GM23248 (cell line): ENCODE data around the gene AK4.

DNA sequence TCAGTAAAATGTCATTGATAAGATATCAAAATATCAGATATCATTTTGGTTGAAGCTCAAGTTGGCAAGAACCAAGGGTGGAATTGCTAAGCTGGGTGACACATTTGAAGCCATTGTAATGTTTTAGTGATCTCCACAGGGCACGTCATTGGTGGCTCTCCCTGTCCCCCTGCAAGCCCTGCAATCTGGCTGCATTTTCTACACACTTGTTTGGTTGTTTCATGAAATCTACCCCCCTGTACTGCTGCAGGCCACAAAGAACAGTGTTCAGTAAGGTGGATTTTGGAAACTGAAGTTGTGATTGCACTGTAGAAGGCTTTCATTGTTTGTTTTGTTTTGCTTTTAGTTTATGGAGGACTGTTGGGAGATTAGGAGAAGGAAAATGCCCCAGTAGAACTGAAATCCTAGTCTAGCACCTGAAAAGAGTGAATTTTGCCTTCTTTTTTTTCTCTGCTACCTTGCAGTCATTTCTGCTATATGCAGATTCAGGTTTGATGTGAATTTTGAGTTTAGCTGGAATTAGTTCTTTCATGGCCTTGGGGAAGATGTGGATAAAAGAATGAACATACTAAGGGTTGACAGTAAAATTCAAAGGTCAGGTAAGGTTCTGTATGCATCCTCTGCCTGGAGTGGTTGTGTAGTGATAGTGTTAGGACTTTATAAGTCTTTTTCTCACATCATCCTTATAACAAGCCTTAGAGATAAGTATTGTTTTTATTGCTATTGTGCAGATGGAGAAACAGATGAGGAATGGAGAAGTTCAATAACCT, 46.5 kb downstream of the ROR1 start:
- RAMPAGE, long total RNA = no peak

- RAMPAGE, long total RNA = no peak
Observed at GRCh38 chr1:63922729-63923306, 149.0 kb downstream of the ROR1 start.

GRCh38 chr1:63928028-63928686, 154.3 kb downstream of the ROR1 start:
- RAMPAGE, long total RNA = no peak

DNA sequence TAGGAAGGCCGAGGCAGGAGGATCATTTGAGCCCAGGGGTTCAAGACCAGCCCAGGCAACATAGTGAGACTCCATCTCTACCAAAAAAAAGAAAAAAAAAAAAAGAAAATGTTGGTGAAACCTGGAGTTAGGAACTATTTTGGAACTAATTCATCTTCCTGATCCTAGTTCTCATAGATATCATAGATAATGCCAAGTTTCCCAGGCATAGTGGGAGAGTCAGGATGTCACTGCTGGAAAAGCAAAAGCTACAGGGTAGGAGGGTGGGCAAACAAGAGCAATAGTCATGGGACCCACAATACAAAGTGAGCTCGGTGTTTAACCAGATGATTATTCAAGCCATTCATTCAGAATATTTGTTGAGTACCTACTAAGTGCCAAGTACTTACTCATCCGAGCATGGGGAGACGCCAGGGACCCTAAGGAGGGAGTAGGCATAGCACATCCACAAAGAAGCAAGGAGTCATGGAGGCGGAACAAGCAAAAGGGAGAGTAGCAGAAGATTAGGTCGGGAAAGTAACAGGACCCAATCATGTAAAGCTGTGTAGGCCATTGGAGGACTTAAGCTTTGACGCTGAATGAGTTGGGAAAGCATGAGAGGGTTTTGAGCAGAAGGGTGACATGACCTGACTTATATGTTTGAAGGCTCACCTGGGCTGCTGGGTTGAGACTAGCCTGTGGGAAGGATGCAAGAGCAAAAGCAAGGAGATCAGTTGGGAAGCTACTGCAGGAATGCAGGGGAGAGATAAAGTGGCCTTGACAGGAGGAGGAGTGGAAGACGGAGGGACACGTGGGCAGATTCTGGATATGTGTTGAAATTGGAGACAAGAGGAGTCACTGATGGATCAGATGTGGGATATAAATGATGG, 59.9 kb upstream of the UBE2U start:
- RAMPAGE, long total RNA = no peak

- RAMPAGE, long total RNA = no peak
Observed at GRCh38 chr1:64845273-64846076, 100.6 kb downstream of the RAVER2 start.

GRCh38 chr1:64846532-64847126, 101.8 kb downstream of the RAVER2 start:
- RAMPAGE, long total RNA = no peak

- RAMPAGE, long total RNA = no peak
Observed at GRCh38 chr1:64915775-64916516, 50.4 kb downstream of the JAK1 start.

DNA sequence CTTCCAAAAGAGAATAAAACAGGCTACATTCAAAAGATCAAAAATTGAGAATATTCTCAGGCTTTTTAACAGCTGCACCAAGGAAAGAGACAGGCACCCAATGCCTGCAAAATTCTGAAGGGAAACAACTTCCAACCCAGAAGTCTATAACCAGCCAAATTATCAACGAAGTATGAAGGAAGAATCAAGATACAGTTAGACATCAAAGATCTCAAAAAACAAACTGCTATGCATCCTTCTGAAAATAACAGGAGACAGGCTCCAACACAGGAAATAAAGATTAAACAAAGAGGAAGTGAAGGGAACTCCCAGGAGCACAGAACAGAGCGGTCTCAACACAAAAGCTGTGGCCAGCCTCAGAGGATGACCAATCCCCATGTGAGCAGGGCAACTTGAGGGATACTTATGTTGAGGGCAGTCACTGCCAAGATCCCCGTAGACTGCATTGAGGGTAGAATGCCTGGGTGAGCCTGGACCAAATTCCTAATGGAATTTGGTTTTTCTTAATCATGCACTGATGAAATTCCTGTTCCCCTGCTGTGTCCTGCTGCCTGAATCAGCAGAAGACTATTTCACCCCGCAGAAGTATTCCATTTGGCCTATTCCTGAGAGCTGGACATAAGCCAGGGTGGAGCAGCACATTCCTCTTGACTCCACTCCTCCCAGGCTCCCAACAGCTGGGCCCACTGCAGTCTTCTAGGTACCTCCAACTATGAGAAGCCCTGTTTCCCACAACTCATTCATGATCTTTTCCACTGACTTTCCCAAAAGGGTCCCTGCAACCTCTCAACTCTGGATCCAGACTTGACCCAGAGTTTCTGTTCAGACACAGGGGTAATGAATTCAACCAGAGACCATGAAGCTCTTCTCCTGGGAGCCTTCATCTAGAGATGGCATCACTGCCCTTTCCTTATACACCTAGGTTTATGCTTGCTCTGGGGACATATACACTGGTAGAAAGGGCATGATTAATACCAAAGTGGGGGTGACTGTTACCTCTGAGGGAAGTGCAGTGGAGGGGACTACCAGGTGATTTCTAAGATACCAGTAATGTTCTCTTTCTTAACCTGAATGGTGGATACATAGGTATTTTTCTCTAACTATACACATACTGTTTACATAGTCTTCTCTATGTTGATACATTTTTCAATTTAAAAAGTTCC, 48.8 kb downstream of the JAK1 start:
- RAMPAGE, long total RNA = no peak

DNA sequence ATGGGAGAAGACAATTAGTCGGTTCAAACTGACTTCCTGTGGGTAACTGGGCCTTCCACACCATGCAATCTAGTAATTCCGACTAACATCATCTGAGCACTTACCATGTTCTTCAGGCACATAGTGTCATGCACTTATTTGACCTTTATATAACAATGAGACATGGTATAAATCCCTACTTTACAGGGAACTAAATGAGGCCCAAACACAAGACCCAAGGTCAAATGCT, 40.8 kb downstream of the JAK1 start:
- RAMPAGE, long total RNA = no peak

DNA sequence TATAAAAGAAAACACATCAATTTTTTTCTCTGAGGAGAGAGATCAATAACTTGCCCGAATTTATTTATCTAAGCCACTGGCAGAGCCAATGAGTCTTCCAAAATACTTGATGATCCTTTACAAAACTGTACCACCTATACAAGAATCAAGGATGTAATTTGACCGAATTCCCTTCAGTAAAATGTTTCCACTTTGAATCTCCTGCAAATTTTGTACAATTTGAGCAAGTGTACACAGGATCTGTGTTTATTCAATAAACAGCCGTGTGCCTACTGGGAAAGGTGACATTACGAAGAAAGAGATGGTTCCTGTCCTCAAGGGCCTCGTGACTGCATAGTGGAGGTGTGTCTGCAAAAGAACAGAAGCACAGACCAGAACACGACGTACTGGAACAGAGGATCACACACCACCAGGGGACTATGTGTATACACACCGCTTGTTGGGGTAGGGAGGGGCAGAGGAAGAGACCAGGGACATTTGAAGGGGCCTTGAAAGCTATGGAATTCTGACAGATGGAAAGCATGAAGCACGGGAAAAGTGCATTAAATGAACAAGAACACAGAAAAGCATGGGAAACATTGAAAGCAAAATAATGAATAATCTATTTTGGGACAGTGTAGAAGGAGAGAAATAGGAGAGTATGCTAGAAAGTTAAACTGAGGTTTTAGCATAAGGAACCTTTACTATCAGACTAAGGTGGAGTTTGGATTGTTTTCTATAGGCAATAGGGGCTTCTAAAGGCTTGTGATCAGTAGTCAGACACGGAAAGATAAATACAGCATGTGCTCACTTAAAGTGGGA, 11.2 kb downstream of the JAK1 start:
- RAMPAGE, long total RNA = no peak

- RAMPAGE, long total RNA = no peak
Observed at GRCh38 chr1:64956122-64957052, 10.0 kb downstream of the JAK1 start.

DNA sequence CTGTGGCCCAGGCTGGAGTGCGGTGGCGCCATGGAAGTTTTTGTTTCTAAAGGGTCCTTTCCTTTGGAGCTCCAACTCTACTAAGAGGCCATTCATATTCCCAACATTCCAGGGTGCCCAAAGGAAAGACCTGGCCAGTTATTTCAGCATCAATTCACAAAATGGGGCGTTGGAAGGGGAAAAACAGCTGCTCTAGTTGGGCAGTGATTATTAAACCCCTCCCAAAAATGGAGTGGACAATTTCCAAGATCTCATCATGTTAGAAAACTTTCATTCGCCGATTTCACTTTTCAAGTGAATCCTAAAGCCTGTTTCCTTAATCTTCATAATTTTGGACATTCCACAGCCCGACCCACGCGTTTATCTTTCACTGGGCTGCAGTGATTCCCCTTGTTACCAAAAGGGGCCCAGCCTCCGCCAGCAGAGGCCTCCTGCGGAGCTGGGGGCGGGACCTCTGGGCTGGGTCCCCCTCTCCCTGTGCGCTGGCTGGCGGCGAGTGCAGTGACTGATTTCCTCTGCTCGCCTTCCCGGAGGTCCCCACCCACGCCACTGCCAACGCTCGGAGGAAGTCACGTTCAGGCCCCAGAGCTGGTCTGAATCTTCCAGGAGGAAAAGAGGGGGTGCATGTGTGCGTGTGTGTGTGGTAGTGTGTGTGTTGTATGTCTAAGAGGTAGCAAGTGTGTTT, 34.7 kb upstream of the JAK1 start:
- RAMPAGE, long total RNA = no peak

DNA sequence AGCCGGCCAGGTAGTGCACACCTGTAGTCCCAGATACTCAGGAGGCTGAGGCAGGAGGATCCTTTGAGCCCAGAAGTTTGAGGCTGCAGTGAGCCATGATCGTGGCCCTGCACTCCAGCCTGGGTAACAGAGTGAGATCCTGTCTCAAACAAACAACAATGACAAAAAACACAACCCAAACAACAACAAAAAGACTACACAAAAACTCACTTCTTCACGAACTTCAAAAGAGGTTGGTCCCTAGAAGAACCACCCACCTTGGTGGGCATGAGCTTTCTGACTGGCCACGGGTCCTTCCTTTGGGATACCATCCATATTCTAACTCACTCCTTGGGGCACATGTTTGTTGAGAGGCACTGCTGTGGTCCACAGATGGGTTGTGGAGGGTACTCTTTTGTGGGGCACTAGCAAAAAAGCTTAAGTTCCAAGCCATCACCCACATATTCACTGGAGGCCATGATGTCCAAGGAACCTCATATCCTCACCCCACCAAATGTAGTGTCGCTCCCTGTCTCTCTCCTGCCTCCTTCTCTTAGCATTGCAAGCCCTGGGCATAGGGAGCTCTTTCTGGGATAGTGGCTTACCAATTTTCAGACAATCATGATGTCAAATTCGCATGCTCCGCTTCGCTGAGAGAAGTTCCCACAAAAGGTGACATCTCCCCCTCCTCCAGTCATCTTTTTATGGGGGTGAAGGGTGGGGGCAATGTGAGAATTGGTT, 83.1 kb upstream of the JAK1 start:
- RAMPAGE, long total RNA = no peak

GRCh38 chr1:65067622-65067991, 80.4 kb upstream of the AK4 start:
- RAMPAGE, long total RNA = no peak

GRCh38 chr1:65068975-65069238, 79.1 kb upstream of the AK4 start:
- RAMPAGE, long total RNA = no peak

DNA sequence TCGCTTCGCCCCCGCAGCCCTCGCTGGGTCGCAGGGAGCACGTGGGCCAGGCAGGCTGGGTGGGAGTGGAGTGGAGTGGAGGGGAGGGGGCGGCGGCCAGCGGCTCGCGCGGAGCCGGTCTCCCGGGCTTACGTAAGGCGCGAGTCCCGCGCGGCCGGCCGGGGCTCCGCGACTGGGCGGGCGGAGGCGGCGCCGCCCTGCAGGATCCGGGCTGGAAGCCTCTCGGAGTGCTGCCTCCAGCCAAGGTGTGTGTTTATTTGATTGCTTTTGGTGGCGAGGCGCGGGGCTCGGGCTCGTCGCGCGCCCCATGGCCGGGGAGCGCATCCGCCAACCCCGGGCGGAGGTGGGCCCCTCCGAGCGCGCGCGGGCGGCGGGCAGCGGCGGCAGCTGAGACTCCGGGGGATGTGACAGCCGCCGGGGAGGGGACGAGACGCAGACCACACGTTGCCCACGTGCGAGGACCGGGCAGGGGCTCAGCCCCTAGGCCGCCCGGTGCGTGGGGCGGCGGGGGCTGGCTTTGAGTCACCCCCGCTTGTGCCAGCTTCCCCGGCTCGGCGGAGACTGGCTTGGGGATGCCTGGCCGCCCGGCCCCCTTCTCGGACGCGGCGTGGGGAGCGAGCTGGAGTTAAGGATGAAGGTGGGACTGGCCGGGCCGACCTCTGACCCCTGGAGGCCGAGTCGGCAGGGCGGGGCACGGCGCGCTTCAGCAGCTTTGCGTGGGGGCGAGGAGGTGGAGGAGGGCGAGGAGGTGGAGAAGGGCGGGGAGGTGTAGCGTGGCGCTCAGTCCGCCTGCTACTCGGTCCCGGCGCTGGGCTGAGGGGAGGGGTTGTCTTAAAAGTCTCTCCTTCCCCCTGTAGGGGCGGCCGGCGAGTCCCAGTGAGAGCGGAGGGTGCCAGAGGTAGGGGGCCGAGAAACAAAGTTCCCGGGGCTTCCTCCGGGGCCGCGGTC, at the start of gene AK4:
TSS of gene AK4 (plus strand) at position 783 of the 948 bp plus-strand sequence.
- RAMPAGE, long total RNA = start-site peak on the plus strand centred at position 197 of the sequence, 58 bp wide, 243 and 132 reads in 2 replicates; start-site peak on the plus strand centred at position 571 of the sequence, 103 bp wide, 47 and 26 reads in 2 replicates; start-site peak on the plus strand centred at position 765 of the sequence, 35 bp wide, 54 and 69 reads in 2 replicates

- RAMPAGE, long total RNA = no peak
Observed at GRCh38 chr1:65255832-65256149, 53.6 kb upstream of the DNAJC6 start.

DNA sequence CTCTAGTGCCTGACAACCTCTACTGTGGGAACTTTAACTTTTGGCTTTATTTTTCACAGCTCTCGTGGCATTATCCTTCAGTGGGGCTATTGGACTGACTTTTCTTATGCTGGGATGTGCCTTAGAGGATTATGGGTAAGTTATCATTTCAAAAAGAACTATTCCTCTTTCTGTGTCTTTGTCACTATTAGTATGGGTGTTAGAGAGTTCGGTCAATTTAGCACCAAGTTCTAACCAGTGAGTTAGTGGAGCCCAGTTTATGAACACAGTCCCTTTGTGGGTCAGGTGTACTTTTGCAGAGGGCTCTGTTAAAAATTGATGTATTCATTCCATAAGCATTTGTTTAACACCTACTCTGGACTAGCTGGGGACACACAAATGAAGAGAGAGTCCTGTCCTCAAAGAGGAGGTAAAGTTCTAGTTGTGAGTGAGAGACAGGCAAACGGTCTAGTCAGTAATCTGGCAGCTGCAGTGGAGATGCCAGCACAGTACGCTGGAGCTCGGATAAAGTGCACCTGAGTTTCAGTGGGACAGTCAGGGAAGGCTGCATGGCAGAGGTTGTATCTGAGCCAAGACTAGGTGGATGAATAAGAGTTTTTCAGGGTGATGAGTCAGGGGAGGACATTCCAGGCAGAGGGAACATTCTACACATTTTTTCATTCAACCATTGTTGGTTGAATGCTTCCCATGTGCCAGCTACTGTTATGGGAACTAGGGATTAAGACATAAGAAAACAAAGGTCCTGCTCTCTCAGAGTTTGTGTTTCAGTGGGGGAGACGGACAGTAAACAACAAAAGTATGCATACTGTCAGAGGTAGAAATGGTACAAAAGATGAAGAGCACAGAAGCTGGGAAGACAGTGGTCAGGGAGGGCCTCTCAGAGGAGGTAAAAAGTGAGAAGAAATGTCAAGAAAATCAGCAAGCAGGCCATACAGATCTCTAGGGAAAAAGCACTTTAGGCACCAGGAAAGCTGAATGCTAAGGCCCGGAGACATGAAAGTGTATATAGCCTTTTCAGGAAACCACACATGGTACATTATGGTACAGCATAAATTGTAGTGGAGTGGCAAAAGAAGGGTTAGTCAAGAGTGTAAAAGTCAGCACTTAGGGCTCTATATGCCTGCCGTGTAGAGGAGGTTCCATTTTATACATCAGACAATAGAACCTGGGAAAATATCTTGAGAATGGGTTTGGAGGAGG, 5.2 kb downstream of the LEPR start:
- RAMPAGE, long total RNA = no peak

- RAMPAGE, long total RNA = no peak
Observed at GRCh38 chr1:65432441-65432908, 12.0 kb downstream of the LEPR start.

GRCh38 chr1:66300902-66301717, 232.8 kb upstream of the SGIP1 start:
- RAMPAGE, long total RNA = no peak